Testis (tissue), 5 donors: ENCODE data around the genes NFKB2 and ACTR1A.

GRCh38 chr10:100825924-100826419 lies 80.6 kb downstream of the PAX2 start:
- PRO-cap, 3 experiments = no peak in any of the 3 experiments
- RAMPAGE, long total RNA, 2 experiments = no peak in any of the 2 experiments
- RRBS = no CpG with 5 or more reads among the region's 18 CpGs

- PRO-cap, 3 experiments = no peak in any of the 3 experiments
- RAMPAGE, long total RNA, 2 experiments = no peak in any of the 2 experiments
- RRBS = no CpG with 5 or more reads among the region's 3 CpGs
Measured at GRCh38 chr10:100912115-100912374, 718 bp upstream of the SLF2 start.

DNA sequence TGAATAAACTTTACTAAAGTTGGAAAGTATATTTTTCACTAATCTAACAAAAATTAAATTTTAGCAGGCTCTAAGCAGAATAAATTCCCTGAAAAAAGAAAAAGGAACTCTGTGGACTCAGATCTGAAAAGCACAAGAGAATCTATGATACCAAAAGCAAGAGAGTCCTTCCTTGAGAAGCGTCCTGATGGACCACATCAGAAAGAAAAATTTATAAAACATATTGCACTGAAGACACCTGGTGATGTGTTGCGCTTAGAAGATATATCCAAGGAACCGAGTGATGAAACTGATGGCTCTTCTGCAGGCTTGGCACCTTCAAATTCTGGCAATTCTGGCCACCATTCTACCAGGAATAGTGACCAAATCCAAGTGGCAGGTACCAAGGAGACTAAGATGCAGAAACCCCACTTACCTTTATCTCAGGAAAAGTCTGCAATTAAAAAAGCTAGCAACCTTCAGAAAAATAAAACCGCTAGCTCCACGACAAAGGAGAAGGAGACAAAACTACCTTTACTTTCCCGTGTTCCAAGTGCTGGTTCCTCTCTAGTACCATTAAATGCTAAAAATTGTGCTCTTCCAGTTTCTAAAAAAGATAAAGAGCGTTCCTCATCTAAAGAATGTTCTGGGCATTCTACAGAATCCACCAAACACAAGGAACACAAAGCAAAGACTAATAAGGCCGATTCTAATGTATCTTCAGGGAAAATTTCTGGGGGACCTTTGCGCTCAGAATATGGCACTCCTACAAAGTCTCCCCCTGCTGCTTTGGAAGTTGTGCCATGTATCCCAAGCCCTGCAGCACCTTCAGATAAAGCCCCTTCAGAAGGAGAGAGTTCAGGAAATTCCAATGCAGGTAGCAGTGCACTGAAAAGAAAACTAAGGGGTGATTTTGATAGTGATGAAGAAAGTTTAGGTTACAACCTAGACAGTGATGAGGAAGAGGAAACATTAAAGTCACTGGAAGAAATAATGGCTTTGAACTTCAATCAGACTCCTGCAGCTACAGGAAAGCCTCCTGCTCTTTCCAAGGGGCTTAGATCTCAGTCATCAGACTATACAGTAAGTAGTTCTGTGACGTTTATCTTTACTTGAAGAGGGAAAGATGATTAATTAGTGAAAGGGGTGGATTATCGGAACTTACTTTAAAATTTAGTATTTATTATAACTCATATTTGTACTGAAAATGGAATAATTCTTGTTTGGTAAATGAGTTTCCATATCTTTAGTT lies 11.6 kb downstream of the SLF2 start:
- PRO-cap, 3 experiments = no peak in any of the 3 experiments
- RAMPAGE, long total RNA, 2 experiments = no peak in any of the 2 experiments
- RRBS = no CpG with 5 or more reads among the region's 11 CpGs

GRCh38 chr10:100984154-100984691 lies 3.1 kb downstream of the MRPL43 start:
- PRO-cap, 3 experiments = peak in 1 of 3 experiments; most common plus-strand start chr10:100984395 (in 1)
- RAMPAGE, long total RNA, 2 experiments = no peak in any of the 2 experiments
- RRBS = no CpG with 5 or more reads among the region's 3 CpGs

DNA sequence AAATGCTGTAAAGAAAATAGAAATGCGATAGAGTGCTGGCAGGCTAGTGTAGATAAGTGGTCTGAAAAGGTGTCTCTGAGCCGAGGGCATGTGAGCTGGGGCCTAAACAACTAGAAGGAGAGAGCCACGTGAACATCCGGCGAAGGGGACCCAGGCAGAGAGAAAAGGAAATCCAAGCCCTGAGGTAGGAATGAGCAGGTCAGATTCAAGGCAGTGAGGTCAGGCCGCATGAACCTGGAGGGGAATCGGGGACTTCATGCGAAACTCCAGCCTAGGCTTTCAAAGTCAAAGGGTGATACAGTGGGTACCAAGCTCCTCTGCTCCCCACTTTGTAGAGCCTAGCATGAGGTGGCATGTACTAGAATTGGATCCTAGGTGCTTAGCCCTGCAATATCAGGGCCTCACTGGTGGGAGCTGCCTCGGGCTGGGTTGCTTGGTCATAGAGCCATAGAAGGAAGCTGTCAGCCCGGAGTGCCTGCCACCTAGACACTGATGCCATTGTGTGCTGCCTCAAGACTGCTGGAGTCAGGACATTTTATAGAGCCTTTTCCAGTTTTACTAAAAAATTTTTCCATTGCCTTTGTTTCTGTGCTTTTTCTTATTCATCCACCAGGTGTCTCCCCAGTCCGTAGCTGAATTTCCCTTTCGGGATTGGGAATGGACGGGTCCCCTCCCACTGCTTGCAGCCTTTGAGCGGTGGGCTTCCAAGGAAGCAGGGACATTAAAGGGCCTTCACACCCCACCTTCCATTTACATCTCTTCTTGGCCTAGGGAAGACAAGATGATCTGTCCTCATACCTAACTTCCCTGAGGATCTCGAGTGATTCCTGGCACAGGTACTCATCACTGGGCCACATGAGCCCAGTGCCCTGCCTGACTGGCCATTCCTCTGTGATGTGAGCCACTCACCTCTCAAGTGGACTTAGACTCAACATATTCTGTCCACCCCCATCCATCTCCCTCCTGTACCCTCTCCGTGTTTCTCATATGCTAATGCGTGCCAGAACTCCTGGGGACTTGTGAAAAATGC lies 5.5 kb upstream of the LZTS2 start:
- PRO-cap, 3 experiments = no peak in any of the 3 experiments
- RAMPAGE, long total RNA, 2 experiments = no peak in any of the 2 experiments
- RRBS = no CpG with 5 or more reads among the region's 17 CpGs

GRCh38 chr10:101000003-101001090 lies 739 bp downstream of the LZTS2 start:
- PRO-cap, 3 experiments = peak in 3 of 3 experiments; most common plus-strand start chr10:101000193 (in 2); most common minus-strand start chr10:101000053 (in 1)
- RAMPAGE, long total RNA, 2 experiments = no peak in any of the 2 experiments
- RRBS = 3% methylated on average over 4 of the region's 32 CpGs

DNA sequence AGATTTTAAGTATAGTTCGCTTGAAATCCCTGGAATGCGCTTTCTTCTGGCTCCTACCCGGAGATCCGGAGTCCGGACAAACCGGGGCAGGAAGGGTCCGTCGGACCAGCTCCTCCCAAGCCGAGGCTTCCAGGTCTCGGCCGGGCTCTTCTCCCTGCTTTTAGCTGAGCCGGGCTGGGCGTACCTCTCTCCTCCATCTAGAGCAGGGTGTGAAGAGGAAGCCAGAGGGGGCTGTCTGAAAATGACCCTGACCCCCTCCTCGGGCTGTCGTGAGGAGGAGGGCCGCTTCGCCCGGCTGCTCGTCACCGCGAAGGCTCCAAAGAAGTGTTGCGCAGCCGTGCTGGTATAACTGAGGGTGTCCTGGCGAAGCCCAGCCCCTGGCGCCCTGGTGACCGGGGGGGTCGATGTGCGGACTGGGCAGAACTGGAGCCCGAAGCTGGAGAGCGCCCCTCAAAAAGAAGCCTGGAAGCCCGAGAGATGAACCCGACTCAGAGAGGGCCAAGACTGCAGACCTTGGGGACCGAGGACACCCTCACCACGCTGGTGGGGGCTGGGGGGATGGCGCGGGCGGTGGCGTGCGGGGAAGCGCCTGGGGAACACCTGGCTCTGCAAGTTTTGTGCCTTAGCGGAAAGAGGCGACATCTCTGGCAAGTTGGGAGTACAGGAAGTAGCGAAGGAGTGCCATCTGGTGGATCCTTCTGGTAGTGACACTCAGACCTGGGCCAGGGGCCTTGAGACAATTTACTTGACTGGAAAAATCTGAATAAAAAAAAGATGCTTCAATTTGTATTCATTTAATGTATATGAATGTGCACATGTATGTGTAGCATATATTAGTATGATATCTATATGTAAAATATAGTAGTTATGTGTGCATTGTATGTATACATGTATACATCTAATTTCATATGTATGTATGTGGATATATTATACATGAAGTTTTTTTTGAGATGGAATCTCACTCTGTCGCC lies 5.8 kb downstream of the KAZALD1 start:
- PRO-cap, 3 experiments = peak in 1 of 3 experiments; most common minus-strand start position 318 of the sequence (in 1)
- RAMPAGE, long total RNA, 2 experiments = no peak in any of the 2 experiments
- RRBS = 1% methylated on average over 13 of the region's 44 CpGs

DNA sequence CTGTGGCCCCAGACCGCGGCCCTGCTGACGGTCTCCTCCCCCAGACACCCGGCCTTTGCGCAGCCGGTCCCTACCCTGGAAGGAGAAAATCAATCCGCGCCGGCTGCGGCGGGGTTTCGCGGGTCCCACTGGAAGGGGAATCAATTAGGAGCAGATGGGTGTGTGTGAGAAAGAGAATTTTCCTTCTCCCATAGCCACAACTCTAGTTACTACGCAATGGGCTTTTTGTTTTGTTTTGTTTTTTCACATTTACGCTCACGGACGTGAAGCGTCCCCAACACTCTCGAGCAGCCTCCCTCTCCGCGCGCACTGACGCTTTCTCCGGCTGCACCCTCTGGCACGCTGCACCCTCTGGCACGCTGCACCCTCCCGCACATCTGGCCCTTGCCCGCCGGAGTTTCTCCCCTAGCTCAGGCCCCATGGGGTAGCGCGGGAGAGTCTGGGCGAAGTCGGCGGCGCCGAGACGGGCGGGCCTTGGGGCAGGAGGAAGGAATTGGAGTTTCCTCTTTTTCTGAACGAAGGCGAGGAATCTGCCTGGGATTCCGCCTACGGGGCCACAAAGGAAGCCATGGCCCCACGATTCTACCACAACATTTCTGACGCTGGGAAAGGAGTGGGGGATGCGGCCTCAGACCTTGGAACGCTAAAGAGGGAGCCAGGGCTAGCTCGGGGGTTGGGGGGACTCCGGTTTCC lies 3.9 kb downstream of the TLX1 start:
- PRO-cap, 3 experiments = no peak in any of the 3 experiments
- RAMPAGE, long total RNA, 2 experiments = start-site peak on the plus strand in 1 of 2 experiments, centred at position 364 of the sequence, 6 reads per replicate
- RRBS = 3% methylated on average over 9 of the region's 48 CpGs

DNA sequence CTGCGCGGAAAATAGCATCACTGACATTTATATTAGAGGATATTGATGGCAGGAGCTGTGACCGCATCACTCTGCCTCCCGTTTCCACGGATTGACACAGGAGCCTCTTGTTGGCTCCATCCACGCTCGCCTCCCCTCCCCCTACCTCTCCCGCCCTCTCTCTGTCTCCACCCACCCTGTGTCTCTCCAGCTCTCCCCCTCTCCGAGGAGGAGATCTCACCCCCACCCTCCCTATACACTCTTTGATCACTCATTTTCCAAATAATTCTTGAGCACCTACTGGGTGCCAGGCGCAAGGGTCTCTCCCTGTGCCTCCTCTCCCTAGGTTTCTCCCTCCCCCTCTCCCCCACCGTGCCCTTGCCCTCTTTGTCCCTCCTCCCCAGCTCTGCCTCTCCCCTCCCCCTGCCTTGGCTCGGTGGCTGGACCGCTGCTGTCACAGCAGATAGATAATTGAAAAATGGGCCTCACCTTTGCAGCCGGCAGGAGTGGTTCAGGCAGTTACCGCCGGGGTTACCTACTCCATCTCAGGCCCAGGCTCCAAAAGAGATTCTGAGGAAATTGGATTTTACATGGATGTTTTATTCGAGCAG lies 61.0 kb upstream of the BTRC start:
- PRO-cap, 3 experiments = no peak in any of the 3 experiments
- RAMPAGE, long total RNA, 2 experiments = no peak in any of the 2 experiments
- RRBS = no CpG with 5 or more reads among the region's 17 CpGs

DNA sequence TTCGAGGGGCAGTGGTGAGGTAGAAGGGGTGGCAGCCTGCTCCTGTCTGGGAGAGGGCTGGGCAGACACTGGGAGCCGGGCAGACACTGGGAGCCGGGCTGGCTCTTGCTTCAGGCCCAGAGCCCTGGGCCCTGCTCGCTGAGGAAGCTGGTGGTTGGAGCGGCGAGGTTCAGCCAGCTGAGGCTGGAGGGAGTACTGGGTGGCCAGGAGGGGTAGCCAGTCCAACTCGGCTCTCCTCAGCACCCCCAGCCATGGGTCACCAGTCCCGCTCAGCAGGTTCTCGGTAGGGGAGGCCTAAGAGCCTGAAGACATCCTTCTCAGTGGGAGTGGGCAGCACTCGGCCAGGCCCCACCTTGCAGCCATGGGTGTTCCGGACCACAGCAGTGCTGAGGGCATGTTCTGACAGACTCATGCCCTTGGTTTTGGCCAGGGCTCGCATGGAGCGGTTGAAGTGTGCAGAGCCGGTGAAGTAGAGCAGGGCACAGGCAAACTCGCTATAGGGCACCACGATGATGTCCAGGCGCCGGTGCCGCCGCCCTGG lies 8.8 kb downstream of the POLL start:
- PRO-cap, 3 experiments = no peak in any of the 3 experiments
- RAMPAGE, long total RNA, 2 experiments = no peak in any of the 2 experiments
- RRBS = 97% methylated on average over 8 of the region's 20 CpGs

GRCh38 chr10:101695372-101695491 lies 262 bp upstream of the FBXW4 start:
- PRO-cap, 3 experiments = no peak in any of the 3 experiments
- RAMPAGE, long total RNA, 2 experiments = no peak in any of the 2 experiments
- RRBS = no CpG with 5 or more reads among the region's 3 CpGs

DNA sequence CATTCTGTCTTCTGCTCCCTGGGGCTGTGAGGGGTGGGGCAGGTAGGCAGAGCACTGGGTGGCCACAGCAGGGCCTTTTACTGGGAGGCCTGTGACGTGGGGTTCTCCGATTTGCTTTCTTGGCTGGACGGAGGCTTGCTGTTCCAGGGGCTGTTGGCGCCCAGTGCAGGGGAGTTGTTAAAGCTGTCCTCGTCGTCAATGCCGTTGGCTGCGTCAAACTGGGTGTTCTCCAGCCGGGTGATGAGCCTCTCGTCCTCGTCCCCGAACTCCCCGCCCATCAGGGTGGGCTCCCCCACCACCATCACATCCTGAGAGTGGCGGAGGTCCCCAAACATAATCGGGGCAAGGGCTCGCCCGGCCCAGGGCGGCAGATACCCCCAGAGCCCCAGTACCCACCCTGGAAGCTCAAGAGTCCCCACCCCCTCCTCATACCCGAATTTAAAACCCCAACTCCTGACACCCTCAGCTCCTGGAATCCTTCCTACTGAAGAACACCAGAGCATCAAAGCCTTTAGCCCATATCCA lies 12.1 kb downstream of the LDB1 start:
- PRO-cap, 3 experiments = no peak in any of the 3 experiments
- RAMPAGE, long total RNA, 2 experiments = no peak in any of the 2 experiments
- RRBS = no CpG with 5 or more reads among the region's 19 CpGs

GRCh38 chr10:102118776-102119312 lies 1.3 kb downstream of the LDB1 start:
- PRO-cap, 3 experiments = peak in 3 of 3 experiments; most common plus-strand start chr10:102119131 (in 2); most common minus-strand start chr10:102118991 (in 1)
- RAMPAGE, long total RNA, 2 experiments = no peak in any of the 2 experiments
- RRBS = no CpG with 5 or more reads among the region's 10 CpGs

DNA sequence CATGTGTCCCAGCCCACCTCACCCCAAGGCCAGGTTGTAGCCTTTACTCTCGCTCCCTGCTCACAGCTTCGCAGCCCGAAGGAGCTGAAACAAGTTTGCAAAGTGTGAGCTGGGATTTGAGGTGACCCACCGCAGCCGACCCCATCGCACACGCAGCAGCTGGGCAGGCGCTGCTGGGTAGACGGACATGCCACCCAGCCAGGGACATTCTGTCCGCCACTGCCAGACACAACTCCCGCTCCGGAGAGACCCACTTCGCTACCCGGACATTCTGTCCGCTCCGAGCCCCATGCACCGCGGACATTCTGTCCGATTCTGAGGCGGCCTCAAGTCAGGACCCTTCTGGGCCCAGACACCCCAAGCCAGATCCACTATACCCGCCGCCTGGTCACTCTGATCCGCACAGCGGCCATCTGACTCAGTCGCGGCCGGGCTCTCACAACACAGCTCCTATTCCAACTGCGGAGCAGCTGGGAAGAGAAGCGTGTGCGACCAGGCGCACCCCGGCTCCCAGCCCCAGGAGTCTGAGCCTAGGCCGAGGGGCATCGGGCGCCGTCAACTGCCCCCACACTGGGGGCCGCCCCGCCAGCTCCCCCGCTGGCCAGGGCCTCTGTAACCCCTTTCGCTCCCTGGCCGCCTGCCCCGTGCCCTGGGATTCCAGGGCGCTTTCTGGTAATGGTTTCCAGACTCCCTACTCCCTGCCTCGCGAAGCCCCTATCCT lies 784 bp downstream of the PITX3 start:
- PRO-cap, 3 experiments = no peak in any of the 3 experiments
- RAMPAGE, long total RNA, 2 experiments = no peak in any of the 2 experiments
- RRBS = 4% methylated on average over 6 of the region's 45 CpGs

DNA sequence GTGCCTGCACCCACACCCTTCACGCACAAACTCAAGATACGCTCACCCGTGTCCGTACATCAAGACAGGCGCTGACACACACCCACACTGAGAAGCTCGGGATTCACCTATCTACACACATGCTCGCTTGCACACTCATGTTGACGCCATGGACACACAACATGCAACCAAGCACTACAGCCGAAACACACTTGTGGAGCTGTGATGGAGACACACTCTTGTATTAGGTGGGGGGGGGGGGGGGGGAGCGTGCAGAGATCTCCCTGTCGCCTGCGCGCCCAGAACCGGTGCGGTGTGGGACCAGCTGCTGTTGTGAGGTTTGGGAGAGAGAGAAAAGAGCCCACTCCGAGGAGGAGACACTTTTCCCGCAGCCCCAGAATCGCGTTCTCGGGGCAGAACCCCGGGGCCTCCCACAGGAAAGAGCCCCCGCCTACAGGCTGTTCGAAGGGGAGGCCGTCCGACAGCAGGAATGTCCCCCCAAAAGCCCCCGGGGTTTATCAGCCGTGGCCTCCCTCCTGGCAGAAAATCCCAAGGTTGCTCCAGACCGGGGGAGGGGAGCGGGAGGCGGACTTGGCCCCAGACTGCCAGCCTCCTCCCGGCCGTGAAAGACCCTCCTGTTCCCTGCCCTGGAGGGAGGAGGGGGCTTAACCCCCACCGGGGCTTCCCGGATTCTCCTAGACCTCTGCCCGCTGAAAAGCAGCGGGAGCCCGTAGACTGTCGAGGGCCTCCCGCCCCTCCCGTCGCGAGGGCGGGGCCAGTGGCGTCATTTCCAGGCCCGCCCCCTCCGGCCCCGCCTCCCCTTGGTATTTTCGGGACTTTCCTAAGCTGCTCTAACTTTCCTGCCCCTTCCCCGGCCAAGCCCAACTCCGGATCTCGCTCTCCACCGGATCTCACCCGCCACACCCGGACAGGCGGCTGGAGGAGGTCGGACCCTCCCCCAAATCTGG lies at the start of gene NFKB2:
NFKB2 (plus strand) TSS at position 833 of the 947 bp plus-strand sequence.
- PRO-cap, 3 experiments = peak in 3 of 3 experiments; most common plus-strand start position 833 of the sequence (in 3); most common minus-strand start position 736 of the sequence (in 3)
- RAMPAGE, long total RNA, 2 experiments = no peak in any of the 2 experiments
- RRBS = 1% methylated on average over 23 of the region's 56 CpGs

DNA sequence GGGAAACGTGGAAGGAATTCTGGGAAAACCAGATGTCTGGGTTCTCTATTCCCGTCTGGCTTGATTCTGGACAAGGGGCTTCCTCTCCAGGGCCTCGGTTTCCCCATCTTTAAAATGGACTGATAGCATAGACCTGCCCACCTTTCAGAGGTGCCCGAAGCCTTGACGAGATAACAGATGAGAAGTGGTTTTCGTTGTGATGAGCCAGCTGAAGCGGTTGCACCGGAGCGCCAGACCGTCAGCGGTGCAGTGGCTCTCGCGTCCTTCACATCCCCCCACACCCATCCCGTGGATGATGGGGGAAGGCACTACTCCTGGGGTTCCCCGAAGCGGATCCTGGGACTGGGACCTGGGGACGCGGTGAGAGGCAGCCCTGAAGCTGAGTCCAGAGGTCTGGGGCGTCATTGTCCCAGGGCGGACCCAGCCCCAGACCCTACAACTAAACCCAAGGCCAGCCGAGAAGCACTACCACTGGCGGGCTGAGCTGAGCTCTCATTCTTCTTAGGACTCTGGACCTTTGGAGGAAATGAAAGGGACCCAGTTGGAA lies 623 bp upstream of the FBXL15 start:
- PRO-cap, 3 experiments = peak in 1 of 3 experiments; most common plus-strand start position 289 of the sequence (in 1)
- RAMPAGE, long total RNA, 2 experiments = start-site peak on the plus strand in 1 of 2 experiments, centred at position 174 of the sequence, 5 reads per replicate
- RRBS = no CpG with 5 or more reads among the region's 22 CpGs

DNA sequence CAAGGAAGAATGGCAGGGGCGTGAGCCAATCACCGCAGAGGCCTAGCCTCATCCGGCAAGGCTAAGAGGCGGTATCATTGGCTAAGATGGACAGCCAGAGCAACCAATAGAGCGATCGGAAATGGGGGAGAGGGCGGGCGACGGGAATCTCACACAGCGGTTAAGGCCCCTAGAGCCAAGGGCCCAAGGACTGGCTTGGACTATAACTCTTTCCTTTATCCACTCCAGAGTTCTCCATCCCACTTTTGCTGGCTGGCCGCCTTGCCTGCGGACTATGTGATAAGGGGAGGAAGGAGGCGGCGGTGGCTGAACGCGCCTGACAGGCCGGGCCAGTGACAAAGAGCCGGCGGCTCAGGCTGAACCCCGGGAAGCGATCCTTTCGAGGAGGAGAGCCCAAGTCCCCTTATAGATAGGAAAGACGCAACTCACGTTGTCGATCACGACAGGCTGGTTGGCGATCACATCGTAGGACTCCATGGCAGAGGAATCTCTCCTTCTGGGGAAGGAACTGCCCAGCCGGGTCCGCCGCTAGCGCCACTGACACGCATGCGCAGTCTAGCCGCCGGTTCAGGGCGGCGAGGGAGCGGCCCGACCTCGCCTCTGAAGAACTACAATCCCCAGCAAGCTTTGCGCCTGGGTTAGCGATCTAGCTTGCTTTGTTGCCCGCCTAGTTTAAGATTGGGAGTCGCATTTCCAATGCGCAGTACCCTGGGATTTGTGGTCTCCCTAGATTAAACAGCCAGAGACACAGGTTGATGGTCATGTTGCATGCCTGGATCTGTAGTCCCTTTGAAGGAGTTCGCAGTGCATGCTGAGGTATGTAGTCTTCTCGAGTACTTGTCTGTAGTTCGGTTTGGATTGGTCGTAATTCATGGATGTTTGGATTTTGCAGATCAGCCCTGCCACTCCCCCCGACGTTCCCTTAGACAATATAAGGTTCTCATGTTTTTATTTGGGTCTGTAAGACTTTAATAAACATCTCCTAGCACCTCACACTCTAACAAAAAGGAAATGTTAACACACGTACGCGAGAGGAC lies at the start of gene ACTR1A:
ACTR1A (minus strand) TSS at position 542 of the 1,037 bp plus-strand sequence.
- PRO-cap, 3 experiments = peak in 3 of 3 experiments; most common plus-strand start position 120 of the sequence (in 2); most common minus-strand start position 539 of the sequence (in 3)
- RAMPAGE, long total RNA, 2 experiments = start-site peak on the plus strand in 1 of 2 experiments, centred at position 165 of the sequence, 28 reads per replicate; start-site peak on the minus strand in 2 of 2 experiments, centred at positions 521 to 524 of the sequence, 549 to 956 reads per replicate
- RRBS = under 1% methylated on average over 11 of the region's 55 CpGs

DNA sequence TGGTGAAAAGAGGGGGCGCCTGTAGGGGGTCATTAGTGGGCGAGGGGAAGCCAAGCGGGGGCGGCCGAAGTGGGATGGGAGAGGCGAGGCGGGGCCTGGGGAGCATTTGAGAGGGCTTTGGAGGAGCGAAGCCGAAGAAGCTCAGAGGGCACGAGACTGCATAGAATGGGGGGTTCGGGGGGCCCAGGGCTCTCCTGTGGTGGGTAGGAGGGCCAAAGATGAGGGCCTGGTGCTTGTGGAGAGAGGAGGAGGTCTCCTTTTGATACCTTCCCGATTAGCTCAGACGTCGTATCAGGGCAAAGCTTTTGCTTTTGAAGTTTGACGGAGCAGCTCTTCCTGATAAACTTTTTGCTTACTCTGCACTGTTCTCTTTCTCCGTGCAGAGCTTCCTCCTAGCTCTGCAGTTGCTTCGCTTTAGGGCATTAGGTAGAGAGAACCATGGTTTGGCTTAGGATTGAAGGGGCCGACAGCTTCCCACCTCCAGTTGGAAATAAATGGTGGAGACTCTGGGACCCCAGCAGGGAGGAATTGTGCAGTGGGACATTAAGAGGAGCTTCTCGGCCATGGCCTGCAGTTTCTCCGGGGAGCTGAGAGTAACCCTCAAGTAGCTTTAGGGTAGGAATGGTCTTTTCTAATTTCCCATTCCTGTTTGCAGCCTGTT lies 986 bp downstream of the SUFU start:
- PRO-cap, 3 experiments = no peak in any of the 3 experiments
- RAMPAGE, long total RNA, 2 experiments = no peak in any of the 2 experiments
- RRBS = no CpG with 5 or more reads among the region's 20 CpGs

DNA sequence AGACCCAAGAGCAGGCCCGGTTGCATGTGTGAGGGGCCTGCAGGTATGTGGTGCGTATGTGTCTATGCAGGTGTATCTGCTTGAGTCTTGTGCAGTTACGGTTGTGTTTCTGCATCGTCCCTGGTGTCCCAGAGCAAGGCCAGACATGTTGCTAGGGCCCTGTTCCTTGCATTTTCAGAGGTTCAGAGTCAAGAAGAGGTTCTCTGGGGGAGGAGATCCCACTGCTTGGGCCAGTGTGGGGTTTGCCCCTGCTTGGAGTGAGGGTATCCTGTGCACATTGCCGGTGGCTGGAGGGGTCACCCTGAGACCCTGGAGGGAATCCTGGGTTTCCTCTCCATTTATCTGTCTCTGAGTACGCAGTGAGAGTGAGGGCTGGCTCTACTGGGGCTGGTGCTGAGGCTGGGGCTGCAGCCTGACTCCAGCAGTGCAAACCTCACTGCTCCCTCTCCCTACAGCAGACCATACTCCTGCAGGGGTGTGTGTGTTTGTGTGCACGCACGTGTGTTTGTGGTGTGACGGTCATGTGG lies 4.1 kb downstream of the TRIM8 start:
- PRO-cap, 3 experiments = no peak in any of the 3 experiments
- RAMPAGE, long total RNA, 2 experiments = no peak in any of the 2 experiments
- RRBS = no CpG with 5 or more reads among the region's 9 CpGs

- PRO-cap, 3 experiments = no peak in any of the 3 experiments
- RAMPAGE, long total RNA, 2 experiments = no peak in any of the 2 experiments
- RRBS = no CpG with 5 or more reads among the region's 7 CpGs
Measured at GRCh38 chr10:102769288-102770142, 25.8 kb downstream of the WBP1L start.